Cardiac ventricle fibroblast (primary cell): ENCODE results near the gene SLC12A1.

DNA sequence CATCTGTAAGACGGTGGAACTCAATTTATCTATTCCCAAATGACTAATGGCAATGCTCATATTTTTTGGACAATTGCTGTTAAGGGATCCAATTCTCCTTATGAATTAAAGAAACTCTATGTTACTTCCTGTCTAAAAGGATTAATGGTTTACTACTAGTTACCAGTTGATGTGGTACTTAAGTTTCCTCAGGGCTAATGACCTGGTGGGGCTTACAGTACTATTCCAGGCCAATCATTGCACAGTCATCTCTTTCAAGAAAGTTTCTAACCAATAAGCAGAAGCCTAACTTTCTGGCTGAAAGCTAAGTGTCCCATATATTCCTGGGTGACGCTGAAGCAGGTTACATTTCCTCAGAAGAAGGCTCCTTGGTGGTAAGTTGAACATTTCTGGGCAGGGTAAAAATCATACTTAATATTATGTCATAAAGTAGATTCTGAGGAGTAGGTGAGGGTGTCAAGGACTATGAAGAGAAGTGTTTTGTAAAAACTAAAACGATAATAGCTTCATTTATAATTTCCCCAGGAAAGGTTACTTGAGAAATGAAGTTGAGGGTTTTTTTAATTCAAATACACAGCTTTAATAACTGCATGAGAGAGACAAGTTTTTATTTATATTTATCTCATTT is at the start of gene SLC12A1:
TSS of gene SLC12A1 (plus strand) at position 346 of the 628 bp plus-strand sequence.
- RAMPAGE, long total RNA = no peak

DNA sequence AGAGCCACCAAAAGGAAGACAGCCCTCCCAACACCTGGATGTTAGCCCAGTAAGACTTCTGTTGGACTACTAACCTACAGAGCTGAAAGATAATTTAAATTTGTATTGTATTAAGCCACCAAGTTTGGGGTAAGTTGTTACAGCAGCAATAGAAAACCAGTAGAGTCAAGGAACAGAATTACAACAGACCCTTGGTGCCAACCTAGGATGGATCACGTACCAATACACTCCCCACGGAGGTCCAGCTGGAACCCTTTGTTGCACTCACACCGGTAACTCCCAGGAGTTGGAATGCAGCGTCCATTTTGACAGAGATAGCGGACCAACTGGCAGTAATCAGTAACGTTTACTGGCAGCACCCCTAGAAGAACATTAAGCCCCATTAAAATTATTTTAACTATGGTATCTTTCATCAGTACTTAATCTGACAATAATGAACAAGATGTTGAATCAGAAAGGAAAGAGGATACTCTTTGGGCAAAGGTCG is 130.3 kb downstream of the FBN1 start:
- RAMPAGE, long total RNA = no peak

DNA sequence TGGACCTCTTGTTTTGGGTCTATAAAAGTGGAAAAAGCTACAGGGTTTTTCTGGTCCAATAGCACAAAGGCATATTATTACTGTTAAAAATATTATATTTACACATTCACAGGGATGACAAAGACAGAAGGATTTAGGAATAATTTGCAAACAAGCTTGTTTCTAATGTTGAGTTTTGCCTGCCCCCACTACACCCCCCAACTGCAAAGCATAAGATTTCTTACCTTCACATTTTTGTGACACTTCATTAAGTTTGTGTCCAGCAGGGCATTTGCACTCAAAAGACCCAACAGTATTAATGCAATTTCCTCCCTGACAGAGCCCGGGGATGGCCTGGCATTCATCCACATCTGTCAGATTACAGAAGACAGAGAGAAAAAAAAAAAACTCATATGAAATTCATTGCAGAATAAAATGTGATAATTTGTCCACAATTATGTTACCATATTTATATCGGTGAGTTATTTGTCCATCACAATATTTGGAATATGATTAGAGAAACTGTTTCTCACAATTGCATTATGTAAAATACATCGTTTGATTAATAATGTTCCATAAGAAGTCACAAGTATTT is 111.6 kb downstream of the FBN1 start:
- RAMPAGE, long total RNA = no peak

- RAMPAGE, long total RNA = no peak
Measured at GRCh38 chr15:48602639-48603219, 42.8 kb downstream of the FBN1 start.

GRCh38 chr15:48645205-48645586 is 313 bp downstream of the FBN1 start:
- RAMPAGE, long total RNA = no peak

DNA sequence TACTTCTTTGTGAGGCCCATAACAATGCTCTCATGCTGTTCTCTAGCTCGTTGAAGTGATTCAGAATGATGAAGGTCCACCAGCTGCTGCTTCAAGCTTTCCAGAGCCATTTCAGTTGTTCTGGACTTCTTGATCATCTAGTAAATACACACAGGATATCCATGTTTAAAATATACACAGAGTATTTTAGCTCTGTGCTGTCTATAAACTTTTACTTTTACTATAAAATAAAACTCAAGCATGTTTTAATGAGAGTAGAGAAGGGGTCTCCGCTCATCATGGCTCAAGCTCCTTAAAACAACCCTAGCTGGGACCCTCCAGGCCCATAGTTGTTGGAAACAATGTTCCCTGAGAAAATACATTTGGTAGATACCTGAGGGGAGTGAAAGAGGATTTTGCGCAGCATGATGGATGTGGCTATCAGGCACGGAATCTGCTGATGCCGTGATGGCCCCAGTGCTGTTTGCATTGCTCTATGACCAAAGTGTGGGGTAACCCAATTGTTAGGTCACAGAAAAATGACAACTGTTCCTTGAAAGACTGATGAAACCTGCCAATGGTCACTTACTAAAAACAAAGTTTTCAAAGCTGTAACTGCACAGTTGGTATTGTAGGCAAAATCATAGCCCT is 21.9 kb downstream of the CEP152 start:
- RAMPAGE, long total RNA = no peak

DNA sequence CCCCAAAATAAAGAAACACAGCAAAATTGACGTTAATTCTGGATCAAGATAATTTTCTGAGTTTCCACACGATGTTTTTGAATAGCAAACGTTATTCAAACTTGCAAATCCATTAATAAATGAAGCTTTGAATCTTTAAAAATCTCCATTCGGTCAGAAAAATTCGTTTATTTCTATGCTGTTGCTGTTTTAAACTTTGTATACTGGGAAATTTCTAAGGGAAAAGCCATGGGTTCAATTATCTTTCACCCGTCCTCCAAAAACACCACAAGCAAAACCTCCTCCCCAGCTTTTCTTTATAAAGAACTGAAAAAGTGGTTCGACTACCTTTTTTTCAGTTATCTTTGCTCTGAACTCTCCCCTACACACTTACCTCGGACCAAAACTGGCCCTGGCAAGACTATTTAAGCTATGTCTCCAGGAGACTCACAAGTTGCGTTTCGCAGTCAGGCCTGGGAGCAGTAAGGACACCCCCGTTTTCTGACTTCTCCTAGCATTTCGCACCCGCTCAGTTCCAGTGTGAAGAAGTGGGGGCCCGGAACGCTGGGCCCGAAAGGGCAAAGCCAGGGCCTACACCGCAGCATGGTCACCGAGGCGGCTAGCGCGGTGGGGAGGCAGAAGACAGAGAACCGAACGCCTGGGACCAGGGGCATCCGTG is 663 bp downstream of the COPS2 start:
- RAMPAGE, long total RNA = no peak

GRCh38 chr15:49468579-49468970 is 45.5 kb downstream of the FGF7 start:
- RAMPAGE, long total RNA = no peak

- RAMPAGE, long total RNA = no peak
Measured at GRCh38 chr15:49906680-49907088, 212.3 kb downstream of the ATP8B4 start.

DNA sequence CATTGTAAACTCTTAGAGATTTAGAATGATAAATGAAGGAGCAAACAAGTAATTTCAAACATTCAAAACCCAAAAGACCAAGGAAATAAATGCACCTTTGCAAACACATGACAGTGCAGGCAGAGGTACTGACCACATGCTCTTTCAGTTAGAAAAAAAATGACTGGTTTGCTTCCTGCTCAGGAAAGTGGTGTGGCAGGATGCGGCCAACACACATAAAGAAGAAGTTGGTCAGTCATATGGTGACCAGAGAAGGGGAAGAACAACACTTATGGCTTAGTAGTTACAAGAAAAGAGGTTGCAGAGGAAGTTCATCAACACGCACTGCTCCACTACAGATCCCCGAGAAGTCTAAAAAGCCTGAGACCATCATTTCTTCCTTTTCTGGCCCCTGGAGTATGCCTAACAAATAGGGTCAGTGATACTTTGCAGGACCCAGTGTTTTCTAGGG is 11.4 kb downstream of the ATP8B4 start:
- RAMPAGE, long total RNA = no peak

GRCh38 chr15:50112727-50113571 is 6.1 kb downstream of the ATP8B4 start:
- RAMPAGE, long total RNA = no peak

DNA sequence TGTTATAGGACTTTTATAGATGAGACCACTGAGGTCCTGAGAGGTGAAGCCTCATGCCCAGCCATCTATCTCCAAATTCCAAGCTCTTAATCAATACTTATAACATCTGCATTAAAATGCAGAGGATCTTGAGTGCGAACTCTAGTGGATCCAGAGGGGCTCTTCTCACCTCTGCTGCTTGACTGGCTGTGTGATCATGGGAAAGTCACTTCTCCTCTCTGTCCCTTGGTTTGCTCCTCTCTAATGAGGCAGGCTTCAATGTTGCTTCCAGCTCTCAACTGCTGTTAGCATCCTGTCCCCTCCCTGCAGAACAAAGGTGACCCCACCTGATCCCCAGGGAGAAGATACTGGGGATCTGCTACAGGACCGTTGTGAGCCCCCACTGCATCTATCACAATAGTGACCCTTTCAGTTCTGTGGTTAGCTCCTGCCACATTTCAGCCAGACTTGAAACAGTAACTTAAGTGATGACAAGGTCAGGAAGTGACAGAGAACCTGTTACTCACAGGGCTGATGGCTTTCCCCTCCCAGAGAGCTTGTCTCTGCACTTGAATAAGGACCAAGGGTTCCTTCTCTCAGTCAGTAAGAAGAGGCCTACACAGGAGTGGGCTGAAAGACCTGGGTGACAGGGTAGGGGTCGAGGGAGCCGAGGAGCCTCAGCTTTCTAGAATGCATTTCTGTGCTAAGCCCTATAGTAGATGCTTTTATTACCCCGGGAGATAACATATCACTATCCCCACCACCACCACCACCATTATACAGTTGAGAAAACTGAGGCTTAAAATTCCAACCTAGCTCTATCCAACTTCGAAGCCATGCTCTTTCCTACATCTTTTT is 1.4 kb downstream of the SLC27A2 start:
- RAMPAGE, long total RNA = no peak

GRCh38 chr15:50238468-50238778 is 27.1 kb downstream of the HDC start:
- RAMPAGE, long total RNA = no peak

GRCh38 chr15:50343899-50344538 is 11.0 kb downstream of the GABPB1 start:
- RAMPAGE, long total RNA = no peak

DNA sequence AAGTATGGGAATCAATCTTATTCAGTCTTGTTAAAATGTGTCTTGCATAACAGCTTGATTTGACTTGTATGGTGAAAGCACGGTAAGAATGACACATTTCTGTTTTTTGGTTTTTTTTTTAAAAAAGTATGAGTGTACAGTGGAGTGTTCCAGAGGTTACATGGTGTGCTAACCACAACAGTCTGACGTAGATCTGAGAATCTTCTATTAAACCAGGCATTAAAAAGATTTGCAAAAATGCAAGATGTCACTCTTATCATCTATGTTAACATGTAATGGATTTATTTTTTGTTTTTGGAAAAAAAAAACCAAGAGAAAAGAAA is 1.8 kb downstream of the GABPB1 start:
- RAMPAGE, long total RNA = no peak

GRCh38 chr15:50355848-50355997 is 725 bp upstream of the GABPB1 start:
- RAMPAGE, long total RNA = no peak

- RAMPAGE, long total RNA = no peak
Measured at GRCh38 chr15:50720523-50720885, 33.9 kb upstream of the TRPM7 start.

- RAMPAGE, long total RNA = no peak
Measured at GRCh38 chr15:50906785-50907310, 1.6 kb upstream of the AP4E1 start.

DNA sequence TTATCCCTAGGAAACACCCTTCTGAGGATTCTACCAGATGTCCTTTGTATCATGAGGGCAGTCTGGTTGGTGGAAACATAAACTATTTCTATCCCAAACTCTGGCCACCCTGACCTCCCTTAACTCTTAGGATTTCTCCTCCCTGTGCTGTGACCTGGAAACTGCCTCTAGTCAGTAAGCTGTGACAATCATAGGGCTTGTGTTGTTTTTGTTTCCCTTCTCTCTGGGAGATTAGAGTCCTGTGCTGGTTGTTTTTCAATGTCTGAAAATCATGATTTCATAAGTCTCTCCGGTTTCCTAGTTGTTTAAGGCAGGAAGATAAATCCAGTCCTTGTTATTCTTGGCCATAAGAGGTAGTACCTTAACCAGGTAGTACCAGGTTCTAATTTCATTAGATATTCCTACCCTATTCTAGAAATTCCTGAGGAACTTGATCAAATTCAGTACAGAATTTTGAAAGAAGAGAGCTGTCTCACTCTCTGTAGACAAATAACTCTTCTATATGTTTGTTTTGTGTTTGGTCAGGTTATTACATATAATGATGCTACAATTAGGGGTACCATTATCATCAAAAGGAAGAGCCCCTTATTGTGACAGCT is 77.9 kb downstream of the TNFAIP8L3 start:
- RAMPAGE, long total RNA = no peak

DNA sequence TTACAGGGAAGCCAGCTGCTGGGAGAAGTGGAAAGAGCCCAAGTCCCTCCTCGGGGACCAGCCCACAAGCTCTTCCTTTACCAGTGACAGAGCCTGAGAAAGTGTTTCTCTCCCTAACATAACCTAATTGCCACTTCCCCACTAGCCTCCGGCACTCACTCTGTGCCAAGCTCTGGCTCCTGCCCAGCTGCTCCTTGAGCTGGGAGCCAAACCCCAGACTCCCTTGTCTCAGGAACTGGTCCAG is 42.9 kb downstream of the TNFAIP8L3 start:
- RAMPAGE, long total RNA = no peak